ENCODE measurements around a stretch of chr3.

- RRBS: no CpG with 5 or more reads among the region's 10 CpGs
Observed at GRCh38 chr3:71319583-71320285, 263.8 kb downstream of the FOXP1 start.

DNA sequence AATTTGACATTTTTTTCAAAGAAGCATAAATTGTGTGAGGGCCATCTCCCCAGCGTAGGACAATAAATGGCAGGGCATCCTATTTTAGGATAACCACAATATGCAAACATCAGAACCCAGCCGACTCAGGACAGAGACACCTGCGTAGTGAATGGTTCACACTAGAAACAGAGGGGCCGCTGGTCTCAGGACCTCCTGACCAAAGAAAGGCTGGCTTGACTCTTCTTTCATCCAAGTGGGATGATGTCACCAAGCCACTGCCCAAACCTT lies 162.1 kb downstream of the FOXP1 start:
- RRBS: no CpG with 5 or more reads among the region's 4 CpGs

GRCh38 chr3:71432194-71433209 lies 151.0 kb downstream of the FOXP1 start:
- RRBS: 90% methylated on average over 5 of the region's 17 CpGs

DNA sequence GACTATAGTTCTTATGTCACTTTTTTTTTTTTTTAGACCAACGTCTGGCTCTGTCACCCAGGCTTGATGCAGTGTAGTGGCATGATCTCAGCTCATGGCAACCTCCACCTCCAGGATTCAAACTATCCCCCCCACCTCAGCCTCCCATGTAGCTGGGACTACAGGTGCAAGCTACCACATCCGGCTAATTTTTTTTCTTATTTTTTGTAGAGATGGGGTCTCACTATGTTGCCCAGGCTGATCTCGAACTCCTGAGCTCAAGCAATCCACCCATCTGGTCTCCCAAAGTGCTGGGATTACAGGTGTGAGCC lies 100.8 kb downstream of the FOXP1 start:
- RRBS: no CpG with 5 or more reads among the region's 3 CpGs

GRCh38 chr3:71488369-71488849 lies 95.1 kb downstream of the FOXP1 start:
- RRBS: no CpG with 5 or more reads among the region's 6 CpGs

DNA sequence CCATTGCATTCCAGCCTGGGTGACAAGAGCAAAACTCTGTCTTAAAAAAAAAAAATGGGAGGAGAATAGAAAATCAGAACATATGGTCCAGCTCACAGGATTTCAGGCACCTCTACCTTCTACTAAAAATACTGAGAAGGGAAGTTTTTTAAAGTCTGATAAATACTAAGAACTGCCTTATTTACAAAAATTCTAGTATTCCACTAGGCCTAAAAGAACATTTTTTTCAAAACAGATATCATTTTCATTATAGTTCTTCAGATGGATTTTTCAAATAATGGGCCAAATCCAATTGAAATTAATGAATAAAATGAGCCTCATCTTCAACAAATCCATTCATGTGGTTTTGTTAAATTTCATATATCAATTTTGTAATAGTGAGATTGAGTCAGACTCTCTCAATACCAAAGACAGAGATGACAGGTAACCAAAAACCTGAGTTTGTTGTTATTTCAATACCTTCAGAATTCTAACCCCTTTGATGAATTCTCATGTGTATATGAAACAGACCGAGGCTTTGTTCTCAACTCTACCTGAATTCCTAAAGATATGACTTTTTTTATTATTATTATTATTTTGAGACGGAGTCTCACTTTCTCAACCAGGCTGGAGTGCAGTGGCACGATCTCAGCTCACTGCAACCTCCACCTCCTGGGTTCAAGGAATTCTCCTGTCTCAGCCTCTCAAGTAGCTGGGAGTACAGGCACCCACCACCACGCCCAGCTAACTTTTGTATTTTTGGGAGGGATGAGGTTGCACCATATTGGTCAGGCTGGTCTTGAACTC lies 92.9 kb downstream of the FOXP1 start:
- RRBS: no CpG with 5 or more reads among the region's 4 CpGs

DNA sequence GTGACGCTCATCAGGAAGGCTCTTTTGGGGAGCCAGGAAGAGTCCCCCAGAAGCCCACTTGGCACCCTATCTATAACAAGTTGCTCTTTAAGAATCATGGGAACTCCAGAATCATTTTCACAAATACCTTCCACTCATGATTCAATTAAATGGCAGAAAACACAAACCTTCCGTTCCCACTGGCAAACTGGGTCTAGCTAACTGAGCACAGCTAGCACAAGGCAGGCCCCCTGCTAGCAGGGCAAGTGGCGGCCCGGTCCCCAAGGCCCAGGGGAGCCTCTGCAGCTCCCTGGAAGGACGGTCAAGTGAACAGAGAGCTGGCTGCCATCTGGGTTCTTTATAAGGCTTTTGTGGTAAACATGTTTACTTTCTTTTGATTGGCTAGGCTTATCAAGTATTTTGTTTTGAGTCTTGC lies 81.5 kb downstream of the FOXP1 start:
- RRBS: no CpG with 5 or more reads among the region's 5 CpGs

DNA sequence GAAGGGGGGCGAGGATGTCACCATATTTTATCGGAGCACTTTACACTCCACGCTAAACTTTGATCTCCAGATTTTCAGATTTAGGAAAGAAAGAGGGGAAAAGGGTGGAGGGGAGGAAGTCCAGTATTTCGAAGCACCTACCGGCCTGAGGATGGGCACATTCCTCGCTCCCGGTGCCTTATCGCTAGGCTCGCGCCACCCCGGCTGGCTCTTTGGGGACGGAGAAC lies 2.4 kb downstream of the FOXP1 start:
- RRBS: 6% methylated on average over 2 of the region's 12 CpGs

- RRBS: no CpG with 5 or more reads among the region's 5 CpGs
Observed at GRCh38 chr3:71723583-71724074, 1.6 kb downstream of the EIF4E3 start.

- RRBS: 3% methylated on average over 18 of the region's 34 CpGs
Observed at GRCh38 chr3:71753955-71754175, 210 bp downstream of the GPR27 start.

DNA sequence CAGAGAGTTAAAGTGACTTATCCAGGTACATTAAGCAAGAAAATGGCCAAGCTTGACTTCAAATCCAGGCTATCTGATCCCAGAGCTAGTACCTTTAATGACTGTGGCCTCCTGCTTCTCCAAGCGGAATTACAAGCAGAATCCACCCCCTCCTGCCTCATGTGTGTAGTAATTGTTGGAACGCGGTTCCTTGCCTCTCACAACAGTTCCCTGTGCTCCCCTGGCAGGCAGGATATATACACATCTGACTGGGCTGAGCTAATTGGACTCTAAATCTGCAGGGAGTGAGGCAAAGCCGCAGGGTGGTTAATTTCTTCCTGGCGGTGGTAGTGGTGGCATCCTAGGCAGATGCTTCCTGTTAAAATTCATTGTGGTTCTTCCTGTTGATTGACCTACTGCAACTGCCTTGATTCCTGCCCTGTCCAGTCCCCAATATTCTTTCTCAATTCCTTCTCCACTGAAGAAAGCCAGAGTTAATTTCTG lies 202.8 kb upstream of the PROK2 start:
- RRBS: no CpG with 5 or more reads among the region's 5 CpGs

DNA sequence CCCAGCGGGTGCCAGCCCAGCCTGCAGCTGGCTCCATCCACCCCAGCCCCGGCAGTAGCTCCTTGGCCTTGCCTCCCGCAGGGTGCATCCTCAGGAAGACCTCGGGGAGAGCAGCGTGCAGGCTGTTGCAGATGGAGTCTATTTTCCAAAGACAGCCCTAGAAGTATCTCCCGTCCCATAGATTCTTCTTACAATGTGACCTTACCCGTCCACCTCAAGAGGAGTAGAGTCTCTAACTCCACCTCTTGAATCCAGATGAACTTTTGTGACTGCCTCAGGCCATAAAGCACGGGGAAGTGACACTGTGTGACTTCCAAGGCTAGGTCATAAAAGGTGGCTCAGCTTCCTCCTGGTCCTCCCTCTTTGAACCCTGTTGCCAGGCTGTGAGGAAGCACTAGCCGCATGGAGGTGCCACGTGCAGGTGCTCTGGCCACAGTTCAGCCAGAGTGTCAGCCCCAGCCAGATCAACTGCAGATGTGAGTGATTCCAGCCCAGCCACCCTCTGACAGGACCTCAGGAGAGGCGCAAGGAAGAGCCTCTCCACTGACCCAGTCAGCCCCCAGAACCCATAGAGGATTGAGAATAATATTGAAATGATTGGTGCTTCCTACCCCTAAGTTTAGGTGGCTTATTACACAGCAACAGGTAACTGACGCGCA lies 531.4 kb downstream of the SHQ1 start:
- RRBS: no CpG with 5 or more reads among the region's 13 CpGs

- RRBS: no CpG with 5 or more reads among the region's 5 CpGs
Observed at GRCh38 chr3:72433928-72435104, 413.9 kb downstream of the SHQ1 start.

DNA sequence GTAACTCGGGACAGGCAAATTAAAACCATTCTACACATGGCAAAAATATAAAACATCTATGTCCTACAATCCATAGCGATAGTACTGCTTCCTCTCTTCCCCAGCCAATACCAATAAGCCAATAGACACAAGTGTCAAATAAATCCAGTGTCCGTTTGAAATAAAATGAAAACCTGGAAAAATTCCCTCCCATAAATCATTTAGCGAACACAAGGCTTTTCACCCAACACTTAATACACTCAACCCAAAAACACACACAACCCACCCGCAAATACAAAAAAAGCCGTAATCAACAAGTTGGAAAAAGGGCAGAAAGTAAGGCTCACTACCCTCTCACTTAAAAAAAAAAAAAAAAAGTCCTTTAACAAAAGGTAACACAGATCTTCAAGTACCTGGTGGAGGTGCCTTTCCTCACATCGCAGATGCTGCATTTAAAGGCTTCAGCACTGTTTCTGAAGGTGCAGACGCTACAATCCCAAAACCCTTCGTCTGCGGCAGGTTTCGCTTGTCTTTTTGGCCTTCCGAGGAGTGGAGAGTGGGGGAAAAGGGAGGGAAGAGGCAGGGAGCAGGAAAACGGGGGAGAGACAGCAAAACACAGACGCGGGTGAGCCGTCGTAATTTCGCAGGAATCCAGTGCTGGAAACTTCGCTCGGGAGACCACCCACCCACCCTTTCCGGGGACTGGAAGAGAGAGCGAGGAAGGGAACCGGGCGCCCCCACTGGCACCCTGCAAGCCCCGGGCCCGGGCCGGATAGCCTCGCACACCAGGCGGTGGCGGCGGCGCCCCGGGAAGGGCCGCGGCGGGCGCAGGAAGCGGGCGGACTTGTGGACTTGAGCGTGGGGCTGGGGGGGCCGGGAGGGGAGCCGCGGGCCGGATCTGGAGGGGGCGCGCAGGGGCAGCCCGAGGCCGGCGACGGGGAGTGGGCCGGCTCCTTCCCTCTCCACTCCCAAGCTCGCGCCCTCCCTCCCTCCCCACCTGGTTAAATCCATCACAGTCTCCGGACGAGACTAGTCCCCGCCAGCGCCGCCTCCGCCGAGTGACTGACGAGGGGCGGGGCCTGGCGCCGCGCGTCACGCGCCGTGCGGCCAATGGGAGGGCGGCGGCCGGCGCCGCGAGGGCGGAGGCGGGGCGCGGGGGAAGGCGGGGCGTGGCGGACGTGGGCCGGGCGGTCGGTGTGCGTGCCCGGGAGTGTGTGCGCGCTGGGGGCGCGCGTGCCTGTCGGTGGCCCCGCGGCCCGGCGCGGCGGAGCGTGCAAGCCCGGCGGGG lies 401.7 kb downstream of the SHQ1 start:
- RRBS: 2% methylated on average over 42 of the region's 104 CpGs

GRCh38 chr3:72461975-72462319 lies 386.3 kb downstream of the SHQ1 start:
- RRBS: no CpG with 5 or more reads among the region's 5 CpGs

- RRBS: no CpG with 5 or more reads among the region's 1 CpG
Observed at GRCh38 chr3:72491026-72491225, 357.3 kb downstream of the SHQ1 start.

GRCh38 chr3:72821600-72821869 lies 26.7 kb downstream of the SHQ1 start:
- RRBS: no CpG with 5 or more reads among the region's 2 CpGs

GRCh38 chr3:72928748-72929269 lies 41.0 kb downstream of the GXYLT2 start:
- RRBS: 93% methylated on average over 3 of the region's 41 CpGs

DNA sequence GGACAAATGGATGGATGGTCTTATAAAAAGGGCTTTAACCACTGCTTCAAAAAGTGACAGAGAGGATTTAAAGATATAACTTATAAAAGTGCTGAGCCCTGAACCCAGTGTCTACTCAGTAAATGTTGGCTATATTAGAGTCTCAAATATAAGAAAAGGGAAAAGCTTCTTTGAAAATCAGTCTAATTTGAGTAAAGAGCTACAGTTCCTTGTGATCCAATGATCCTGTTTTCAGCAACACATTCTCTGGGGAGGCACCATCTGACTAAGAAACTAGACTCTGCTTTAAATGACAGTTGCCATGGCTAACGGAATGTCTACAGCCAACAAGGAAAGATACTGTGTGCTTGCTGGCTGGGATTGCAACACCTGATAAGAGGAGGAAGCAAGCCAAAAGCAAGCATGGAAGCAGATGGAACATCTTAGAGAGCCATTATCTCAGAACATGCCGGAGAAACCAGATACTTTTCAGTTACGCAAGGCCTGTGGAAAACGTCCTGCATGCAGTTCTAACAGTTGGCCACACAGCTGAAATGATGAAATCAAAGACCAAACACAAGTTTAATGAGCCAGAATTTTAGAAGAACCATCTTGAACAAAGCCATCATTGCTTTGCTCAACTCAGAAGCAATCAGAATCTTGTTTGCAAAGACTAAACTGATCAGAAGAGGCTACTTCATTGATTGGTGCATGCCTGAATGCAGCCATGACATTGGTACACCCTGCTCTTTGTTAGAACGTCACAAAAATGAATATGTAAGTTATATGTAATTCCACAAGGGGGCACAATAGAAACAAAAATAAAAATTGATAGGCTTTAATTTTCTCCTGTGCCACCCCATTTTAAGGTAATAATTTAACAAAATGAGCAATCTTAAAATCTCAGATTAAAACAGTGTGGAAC lies 50.7 kb downstream of the GXYLT2 start:
- RRBS: no CpG with 5 or more reads among the region's 5 CpGs

DNA sequence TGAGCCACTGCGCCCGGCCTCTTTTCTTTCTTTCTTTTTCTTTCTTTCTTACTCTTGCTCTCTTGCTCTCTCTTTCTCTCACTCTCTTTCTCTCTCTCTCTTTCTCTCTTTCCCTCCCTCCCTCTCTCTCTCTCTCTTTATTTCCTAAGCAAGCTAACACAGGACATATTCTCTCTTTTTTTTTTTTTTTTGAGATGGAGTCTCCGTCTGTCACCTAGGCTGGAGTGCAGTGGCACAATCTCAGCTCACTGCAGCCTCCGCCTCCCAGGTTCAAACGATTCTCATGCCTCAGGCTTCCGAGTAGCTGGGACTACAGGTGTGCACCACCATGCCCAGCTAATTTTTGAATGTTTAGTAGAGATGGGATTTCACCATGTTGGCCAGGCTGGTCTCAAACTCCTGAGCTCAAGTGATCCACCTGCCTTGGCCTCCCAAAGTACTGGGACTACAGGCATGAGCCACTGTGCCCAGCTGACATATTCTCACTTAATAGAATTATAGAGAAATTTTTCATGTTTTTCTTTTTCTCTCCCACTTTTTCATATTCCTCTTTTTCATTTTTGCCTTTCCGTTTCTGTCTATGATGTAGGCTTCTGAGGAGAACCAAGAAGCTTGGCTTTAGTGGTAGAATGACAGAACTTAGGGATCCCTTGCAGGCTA lies 17.0 kb upstream of the PPP4R2 start:
- RRBS: no CpG with 5 or more reads among the region's 7 CpGs

Data from amniotic epithelial cell (primary cell).